Bronchial epithelial cell (primary cell): ENCODE measurements around the gene SLC41A3.

DNA sequence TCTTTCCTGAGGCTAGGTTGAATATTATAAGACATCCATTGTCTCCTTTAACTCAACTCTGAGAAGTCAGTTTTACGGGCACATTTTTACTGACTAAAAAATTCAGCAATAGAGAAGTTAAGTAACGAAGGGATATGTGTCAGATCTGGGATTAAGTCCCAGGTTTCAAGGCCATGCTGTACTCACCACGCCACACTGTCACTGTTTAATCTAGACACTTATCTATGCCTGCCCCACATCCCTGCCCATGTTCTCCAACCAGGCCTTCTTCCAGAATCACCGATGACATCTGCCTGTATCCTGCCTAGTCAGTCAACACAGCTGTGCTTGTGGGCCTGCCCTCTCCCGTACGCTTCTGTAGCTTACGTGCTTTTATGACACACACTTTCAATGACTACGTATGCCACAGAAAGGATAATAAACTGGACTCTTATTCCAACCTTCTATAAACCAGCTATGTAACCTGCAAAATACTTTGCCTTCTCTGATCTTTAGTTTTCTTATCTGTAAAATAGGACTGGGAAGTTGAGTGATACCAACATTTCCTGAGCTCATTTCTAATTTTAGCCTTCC is 17.2 kb upstream of the MUC13 start:
- RRBS, 2 experiments, result no CpG with 5 or more reads among the region's 8 CpGs

DNA sequence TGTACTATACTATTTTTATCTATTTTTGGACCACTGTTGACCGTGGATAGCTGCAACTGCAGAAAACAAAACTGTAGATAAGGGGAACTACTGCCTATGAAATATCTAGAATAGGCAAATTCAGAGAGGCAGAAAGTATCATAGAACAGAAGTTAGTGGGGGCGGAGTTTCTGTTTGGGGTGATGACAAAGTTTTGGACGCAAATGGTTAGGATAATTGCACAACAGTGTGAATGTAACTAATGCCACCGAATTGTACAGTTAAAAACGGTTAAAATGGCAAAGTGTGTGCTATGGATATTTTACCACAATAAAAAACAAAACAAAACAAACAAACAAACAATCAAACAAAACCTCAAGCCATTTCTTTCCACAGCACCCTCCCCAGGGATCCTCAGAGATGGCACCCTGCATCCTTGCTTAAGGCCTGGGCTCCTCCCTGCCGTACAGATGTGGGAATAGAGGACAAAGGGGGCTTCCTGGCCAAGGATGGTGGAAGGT is 66.4 kb downstream of the SLC12A8 start:
- RRBS, 2 experiments, result no CpG with 5 or more reads among the region's 6 CpGs

DNA sequence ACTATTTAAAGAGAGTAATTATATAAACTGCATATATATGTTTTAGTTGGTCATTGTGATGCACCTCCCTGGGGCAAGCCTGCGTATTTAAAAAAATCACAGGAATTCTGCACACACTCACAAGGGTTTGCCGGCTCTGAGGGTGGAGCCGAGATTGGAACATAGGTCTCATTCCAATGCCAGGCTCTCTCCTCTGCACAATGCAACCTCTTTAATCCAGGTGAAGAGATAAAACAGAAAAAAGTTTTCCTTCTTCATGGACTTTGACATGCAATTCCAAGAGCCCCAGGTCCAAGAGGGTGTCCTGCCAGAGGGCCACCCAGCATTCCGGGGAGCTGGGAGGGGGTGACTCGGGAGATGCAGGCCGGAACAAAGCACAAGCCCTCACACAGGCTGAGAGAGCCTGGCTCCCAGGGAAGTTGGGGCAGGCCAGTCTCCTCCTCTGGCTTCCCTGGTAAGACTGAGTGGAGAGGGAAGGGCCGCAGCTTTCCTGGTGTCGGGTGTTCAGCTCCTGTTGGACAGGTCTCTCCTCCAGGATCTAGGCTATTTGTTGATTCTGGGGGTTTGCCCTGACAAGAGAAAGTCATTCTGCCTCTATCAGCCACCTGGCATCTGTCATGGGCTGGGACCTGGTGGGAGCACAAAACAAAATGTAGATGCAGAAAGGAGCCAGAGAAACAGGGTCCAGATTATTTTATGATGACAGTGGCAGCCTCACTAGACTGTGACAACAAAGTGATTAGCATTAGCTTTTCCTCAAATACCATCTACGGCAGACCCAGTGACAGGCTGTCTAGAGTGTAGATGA is 6.8 kb upstream of the SLC12A8 start:
- RRBS, 2 experiments, result 20 to 40% methylated on average over 1 to 2 of the region's 9 CpGs

GRCh38 chr3:125310592-125311162 is 64.4 kb downstream of the ZNF148 start:
- RRBS, 2 experiments, result no CpG with 5 or more reads among the region's 5 CpGs

DNA sequence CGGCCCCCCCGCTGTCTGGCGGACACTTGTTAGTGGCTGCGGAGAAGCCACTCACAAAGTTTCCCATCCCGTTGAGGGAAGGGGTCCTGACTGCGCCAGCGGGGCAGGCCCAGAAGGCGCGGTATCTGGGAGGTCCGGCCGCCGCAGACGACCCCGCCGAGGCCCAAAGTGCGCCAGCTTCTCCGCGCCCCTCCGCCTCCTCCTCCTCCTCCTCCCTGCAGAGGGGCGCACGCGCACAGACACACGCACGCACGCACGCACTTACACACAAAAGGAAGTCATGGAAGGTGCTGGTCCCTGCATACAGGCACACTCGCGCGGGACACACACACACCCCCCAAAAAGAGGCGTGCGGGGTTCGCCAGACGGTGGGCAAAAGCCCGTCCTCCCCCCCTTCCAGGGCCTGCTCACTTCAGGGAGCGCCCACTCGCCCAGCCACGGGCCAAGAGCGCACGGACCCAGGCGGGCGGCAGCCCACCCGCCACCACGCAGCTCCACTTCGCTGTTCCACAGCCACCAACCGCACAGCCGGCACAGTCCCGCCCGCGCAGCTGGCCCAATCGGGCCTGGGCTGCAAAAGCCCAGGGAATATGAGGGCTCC is 17.9 kb downstream of the ZNF148 start:
- RRBS, 2 experiments, result no CpG with 5 or more reads among the region's 50 CpGs

DNA sequence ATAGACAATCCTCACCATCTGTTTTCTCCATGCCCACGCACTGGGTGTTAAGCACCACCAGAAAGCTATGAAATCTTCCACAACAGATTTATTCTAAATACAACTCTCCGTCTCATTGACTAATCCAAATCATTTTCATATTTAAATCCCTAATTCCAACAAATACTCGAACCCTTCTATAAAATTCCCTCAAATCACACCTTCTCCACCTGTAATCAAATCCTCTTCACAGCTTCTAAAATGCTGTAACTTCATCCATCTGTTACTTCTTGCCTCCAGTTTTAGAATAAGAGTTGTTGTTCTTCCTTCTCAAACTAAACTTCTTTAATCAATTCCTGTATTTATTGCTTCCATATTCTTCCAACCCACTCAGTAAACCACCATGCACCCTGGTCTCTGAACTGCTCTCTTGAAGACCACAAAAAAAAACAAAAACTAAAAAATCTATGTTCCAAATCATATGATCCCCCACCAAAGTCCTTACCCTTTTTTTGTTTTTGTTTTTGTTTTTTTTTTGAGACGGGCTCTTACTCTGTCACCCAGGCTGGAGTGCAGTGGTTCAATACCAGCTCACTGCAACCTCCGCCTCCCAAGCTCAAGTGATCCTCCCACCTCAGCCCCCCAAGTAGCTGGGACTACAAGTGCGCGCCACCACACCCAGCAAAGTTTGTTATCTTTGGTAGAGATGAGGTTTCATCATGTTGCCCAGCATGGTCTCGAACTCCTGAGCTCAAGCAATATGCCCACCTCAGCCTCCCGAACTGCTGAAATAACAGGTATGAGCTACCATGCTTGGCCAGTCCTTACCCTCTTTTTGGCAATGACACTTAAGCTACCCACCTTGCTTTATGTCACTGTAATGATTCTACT is 12.8 kb downstream of the ZNF148 start:
- RRBS, 2 experiments, result no CpG with 5 or more reads among the region's 9 CpGs

GRCh38 chr3:125375542-125375955 is 424 bp upstream of the ZNF148 start:
- RRBS, 2 experiments, result 2 to 3% methylated on average over 3 of the region's 14 CpGs

GRCh38 chr3:125472422-125473256 is 47.4 kb downstream of the SNX4 start:
- RRBS, 2 experiments, result no CpG with 5 or more reads among the region's 4 CpGs

DNA sequence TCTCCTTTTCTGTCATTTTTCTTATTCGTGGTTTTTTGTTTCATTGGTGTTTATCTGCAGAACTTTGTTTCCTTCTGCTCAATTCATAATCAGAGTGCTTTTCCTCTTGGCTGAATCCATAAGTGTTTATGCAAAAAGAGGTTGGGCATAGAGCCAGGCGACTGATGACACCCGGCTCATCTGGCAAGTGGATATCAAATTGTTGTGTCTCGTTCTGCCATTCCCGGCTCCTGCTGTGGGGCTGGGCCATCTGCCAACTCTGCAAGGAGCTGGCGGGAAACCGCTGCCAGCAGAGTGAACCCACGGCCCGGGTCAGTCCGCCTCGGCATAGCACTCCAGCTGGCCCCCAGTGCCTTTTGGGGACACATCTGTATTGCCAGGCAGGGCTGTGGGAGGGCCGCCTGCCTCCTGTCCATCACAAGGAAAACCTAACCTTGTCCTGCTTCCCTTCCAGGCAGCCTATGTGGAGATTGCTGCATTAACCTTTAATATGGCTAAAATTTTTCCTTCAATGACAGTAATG is 82.9 kb upstream of the ROPN1B start:
- RRBS, 2 experiments, result 27 to 59% methylated on average over 3 of the region's 12 CpGs

GRCh38 chr3:125975225-125975702 is 6.3 kb downstream of the ROPN1B start:
- RRBS, 2 experiments, result no CpG with 5 or more reads among the region's 6 CpGs

- RRBS, 2 experiments, result 2% methylated on average over 32 to 34 of the region's 103 CpGs
Observed at GRCh38 chr3:126083257-126084625, at the start of gene SLC41A3. SLC41A3 (minus strand) TSS chr3:126084124.

- RRBS, 2 experiments, result no CpG with 5 or more reads among the region's 7 CpGs
Observed at GRCh38 chr3:126184514-126185101, 4.2 kb upstream of the ALDH1L1 start.

GRCh38 chr3:126187736-126188329 is 7.4 kb upstream of the ALDH1L1 start:
- RRBS, 2 experiments, result no CpG with 5 or more reads among the region's 9 CpGs

DNA sequence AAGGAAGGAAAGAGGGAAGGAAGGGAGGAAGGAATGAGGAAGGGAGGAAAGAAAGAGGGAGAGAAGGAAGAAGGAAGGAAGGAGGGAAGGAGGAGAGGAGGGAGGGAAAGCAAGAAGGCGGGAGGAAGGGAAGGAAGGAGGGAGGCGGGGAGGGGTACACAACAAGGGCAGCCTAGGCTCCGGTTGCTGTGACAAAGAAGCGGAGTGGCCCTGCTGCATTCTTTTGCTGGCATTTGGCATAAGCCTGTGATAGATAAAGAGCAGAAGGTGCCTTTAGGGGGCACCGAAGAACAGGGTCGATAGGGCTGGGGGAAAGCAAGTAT is 32.1 kb upstream of the ALDH1L1 start:
- RRBS, 2 experiments, result no CpG with 5 or more reads among the region's 6 CpGs

DNA sequence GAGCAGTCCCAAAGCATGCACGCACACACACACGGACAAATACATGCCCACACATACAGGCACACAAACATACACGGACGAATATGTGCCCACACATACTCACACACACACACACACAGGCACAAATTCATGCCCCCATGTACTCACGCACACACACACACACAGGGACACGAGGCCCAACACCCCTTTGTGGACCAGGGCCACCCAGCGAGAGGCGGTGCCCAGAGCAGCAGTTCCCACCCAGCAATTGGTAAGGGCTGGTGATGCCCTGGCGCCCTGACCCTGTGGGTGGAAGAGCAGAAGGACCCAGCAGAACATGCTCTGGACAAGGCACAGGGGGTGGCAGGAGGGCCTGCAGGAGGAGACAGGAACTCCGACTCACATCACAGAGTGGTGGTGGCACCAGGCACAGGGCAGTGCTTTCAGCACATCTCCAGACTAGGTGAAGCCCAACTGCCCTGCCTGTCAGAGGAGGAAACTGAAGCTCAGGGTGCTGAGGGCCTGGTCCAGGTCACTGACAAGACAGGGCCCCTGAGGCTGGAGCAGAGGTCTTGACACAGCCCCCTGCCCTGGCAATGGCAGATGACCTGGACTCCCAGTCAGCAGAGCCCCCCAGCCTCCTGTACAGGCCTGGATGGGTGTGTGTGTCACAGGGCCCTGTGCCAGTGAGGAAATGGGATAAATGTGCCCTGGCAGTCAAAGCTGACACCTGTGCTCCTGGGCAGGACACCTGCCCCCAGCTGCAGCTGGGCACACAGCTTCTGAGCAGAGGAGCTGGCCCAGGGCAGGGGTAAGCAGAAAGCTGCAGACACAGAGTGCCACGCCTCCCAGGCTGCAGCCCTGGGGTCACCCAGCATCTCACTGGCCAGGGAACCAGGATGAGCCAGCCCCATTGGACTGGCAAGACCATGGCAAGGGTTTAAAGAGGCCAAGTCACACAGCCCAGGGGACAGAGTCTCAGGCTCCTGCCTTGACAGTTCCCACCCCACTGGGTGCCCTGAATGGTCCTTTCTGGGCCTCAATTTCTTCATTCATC is 11.4 kb downstream of the KLF15 start:
- RRBS, 2 experiments, result no CpG with 5 or more reads among the region's 11 CpGs

- RRBS, 2 experiments, result no CpG with 5 or more reads among the region's 13 CpGs
Observed at GRCh38 chr3:126451960-126452572, 23.6 kb downstream of the ZXDC start.

DNA sequence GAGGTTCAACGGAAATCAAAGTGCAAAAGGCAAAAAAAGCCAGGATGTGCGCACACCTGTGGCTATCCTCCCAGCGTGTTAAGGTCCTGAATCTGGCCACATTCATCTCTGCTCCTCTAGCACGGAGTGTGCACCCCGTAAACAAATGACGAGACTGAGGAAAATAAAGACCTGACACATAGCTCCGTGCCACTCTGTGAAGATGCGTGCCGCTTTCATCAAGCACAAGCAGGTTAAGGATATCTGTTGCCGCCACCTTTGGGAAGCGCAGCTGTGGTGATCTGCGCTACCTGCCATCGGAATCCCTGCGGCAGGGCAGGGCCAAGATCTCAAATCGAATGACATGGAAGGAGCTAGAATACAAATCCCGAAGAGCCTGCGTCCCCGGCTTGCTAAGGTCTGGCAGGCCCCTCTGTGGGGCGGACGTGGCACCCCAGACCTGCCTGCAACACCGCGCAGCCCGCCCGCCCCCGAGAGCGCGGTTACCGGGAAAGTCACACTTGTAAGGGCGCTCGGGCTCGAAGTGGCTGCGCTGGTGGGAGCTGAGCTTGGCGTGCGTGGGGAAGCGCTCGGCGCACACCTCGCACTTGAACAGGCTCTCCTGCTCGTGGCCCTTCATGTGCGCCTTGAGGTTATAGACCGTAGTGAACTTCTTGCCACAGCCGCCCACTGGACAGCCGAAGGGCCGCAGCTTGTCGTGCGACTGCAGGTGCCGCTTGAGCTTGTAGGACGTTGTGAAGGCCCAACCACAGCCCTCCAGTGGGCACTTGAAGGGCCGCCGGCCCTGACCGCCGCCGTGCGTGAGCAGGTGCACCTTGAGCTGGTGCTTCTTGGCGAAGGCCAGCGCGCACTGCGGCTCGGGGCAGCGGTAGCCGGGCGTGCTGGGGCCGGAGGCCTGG is 969 bp downstream of the ZXDC start:
- RRBS, 2 experiments, result under 1 to 2% methylated on average over 21 of the region's 63 CpGs

DNA sequence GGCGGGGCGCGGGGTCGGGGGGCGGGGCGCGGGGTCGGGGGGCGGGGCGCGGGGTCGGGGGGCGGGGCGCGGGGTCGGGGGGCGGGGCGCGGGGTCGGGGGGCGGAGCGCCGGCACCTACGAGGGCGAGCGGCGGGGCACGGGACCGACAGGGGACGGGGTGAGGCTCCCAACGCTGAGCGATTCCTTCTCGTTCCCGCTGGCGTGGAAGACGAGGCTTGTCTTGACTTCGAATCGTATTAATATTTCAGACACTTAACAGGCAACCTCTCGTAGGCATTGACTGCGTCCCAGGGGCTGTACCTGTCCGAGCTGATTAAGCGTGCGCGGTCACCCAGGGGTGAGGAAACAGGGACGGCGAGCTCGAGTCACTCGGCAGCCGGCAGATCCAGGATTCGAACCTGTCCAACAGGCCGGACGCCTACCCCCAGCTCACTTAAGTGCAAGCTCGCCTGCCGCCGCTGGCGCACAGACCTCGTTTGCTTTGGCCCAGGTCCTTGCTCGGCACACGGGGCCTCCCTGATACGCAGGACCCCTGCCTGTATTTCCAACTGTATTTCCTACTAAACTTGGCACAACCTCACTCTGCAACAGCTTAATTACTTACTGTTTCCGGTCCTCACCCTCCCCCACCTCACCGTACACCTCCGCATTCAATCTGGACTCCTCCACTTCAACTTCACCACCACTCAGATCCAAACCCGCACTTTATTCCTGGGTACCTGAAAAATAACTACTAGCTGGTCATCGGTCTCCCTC is 615 bp upstream of the ZXDC start:
- RRBS, 2 experiments, result under 1 to 1% methylated on average over 7 of the region's 65 CpGs

- RRBS, 2 experiments, result no CpG with 5 or more reads among the region's 2 CpGs
Observed at GRCh38 chr3:126604076-126604763, 45.5 kb upstream of the C3orf22 start.

DNA sequence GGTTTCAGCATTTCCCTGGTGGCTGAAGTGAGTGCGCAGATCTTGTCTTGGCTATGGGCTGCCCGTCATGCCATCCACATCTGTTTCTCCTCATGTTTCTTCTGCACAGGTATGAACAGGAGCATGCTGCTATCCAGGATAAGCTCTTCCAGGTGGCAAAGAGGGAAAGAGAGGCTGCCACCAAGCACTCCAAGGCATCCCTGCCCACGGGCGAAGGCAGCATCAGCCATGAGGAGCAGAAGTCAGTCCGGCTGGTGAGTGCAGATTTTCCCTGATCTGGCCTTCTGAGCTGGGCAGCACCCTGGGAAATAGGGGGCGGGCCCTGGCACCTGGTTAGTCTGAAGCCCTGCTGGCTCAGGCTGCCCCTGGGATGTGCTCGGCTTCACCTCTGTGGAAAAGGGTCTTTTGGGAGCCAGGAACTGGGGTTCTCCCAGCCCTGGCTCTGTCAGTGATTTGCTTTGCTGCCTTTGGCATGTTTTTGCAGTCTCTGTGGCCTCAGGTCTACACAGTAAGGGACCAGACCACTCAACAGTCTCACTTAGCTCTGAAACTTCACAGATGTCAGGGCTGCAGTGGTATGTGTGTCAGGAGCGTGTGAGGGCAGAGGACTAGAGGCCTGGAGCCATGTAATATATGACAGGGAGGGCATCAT is 29.1 kb downstream of the CHCHD6 start:
- RRBS, 2 experiments, result no CpG with 5 or more reads among the region's 8 CpGs